Right lobe of liver (tissue), 4 donors: ENCODE measurements around a stretch of chr7.

DNA sequence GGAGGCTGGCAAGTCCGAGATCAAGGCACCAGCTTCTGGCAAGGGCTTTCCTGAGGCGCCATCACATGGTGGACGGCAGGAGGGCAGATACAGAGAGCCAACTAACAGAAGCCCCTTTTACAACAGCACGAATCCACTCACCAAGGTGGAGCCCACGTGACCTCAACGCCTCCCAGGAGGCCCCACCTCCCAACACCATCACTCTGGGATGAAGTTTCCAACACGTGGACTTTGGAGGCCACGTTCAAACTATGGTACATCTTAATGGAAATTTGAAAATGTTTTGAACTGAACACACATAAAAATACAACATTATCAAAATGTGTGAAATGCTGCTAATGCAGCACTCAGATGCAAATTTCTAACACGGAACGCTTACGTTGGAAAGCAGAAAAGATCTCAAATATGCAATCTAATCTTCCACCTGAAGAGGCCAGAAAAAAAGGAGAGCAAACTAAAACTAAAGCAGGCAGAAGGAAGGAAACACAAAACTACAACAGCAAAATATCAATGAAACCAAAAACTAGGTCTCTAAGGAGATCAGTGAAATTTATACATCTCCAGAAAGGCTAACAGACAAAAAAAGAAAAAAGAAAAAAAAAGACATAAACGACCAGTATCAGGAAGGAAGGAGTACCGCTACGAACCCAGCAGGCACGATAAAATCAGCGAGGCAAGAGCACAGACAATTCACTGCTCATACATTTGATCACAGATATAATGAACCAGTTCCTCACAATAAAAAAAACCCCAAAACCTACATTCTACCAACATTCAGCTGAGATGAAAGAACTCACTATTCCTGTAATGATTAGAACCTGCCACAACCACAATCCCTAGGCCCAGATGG, 255.6 kb downstream of the ELFN1 start:
- PRO-cap, 4 experiments = no peak in any of the 4 experiments
- RAMPAGE, long total RNA, 2 experiments = no peak in any of the 2 experiments

DNA sequence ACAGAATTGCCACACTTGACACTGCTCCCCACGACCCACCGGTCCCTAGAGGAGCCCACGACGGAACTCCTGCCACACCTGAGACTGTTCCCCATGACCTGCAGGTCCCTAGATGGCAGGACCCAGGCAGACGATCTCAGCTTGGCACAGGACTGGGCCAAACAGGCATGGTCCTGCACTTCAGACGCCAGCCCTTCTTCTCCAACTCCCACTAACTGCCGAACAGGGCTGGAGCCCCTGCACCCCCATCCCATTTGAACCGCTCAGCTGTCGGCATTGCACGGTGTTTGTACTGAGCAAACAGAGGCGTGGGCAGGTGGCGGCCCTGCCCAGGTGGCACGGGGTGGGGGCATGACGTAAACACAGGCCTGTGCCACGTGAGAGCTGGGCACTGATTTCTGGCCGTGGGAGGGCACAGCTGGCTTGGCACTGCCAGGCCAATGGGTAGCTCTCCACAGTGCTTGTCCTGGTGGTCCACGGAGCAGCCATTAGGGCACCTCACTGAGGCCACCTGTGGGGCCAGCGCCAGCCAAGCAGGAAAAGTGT, 258.4 kb downstream of the ELFN1 start:
- PRO-cap, 4 experiments = peak in 4 of 4 experiments; most common plus-strand start position 457 of the sequence (in 4); most common minus-strand start position 289 of the sequence (in 4)
- RAMPAGE, long total RNA, 2 experiments = no peak in any of the 2 experiments

DNA sequence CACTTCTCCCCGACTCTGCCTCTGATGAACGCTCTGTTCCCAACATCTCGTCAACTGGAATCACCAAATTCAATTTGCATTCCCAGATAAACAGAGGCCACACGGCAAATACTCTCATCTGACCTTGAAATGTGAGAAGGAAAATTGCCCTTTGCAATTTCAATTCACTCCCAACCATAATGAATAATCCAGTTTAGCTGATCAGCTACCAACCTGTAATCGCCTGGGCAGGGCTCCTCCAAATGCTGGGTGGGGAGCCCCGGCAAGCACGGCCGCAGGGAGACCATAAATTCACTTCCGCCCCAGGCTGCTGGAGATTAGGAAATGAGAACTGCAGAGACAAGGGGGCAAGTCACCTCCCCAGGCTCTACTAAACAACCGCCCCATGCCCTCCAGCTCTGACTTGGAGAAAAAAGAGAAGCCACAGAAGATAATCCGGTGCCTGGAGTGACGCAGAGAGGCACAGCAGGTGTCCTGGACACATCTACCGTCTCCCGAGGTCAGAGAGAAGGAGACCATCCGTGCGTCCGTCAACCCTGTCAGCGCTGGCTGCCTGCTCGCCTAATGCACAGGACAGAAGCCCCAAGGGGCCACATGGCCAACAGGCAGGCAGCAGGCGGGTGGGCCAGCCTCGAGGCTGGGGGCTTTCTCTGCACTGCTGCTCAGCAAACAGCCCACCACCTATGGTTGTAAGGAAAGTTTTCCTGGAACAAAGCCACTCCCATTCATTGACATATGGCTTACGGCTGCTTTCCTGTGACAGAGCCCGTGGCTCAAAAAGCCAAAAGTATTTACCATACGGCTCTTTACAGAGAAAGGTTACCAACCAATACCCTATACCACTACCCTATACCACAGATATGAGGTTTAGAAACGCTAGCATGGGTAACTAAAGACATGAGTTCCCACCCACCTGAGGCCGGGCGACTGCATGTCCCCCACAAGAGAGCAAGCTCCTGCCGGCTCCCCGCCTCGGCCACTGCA, 153.0 kb downstream of the MAD1L1 start:
- PRO-cap, 4 experiments = no peak in any of the 4 experiments
- RAMPAGE, long total RNA, 2 experiments = no peak in any of the 2 experiments

DNA sequence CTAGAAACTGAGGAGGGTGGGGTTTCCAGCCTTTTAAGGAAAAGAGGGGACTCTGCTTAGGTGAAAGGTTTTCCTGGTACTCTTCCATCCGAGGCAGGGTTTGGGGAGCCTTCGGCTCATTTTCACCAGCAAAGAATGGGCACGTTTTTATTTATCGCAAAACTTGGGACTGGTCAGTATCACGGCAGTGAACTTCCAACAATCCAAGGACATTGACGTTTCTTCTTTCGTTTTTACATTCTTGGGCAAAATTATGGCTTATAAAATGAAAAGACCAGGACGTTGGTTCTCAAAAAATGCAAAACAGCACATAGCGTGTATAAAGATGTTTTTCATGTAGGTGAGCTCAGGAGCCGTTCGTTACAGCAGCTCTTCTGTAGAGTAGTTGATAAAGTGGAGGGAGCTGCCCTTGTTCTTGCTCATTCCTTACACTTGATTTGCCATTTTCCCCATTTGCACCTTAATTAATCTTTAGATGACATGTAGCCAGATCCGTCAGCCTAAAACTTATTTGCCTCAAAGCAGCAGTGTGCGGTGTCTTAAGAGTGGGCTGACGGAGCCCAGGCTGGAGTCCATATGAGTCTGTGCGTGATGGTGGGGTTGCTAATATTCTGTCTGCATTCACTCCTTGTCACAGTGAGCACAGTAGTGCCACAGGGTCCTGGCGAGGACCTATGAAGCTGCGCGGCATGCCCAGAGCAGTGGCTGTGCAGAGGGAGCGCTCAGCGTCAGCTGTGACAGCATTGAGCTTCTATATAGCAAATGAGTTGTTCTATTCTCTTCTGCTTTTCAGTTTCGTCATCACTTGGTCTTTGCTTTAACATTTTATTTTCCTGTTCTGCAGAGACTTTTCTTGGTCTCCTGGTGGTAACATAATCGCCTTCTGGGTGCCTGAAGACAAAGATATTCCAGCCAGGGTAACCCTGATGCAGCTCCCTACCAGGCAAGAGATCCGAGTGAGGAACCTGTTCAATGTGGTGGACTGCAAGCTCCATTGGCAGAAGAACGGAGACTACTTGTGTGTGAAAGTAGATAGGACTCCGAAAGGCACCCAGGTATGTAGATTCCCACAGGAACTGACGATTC, 14.3 kb downstream of the EIF3B start:
- PRO-cap, 4 experiments = peak in 1 of 4 experiments; most common plus-strand start position 583 of the sequence (in 1)
- RAMPAGE, long total RNA, 2 experiments = start-site peak on the plus strand in 1 of 2 experiments, centred at positions 902 to 1,008 of the sequence, 22 to 29 reads per replicate

DNA sequence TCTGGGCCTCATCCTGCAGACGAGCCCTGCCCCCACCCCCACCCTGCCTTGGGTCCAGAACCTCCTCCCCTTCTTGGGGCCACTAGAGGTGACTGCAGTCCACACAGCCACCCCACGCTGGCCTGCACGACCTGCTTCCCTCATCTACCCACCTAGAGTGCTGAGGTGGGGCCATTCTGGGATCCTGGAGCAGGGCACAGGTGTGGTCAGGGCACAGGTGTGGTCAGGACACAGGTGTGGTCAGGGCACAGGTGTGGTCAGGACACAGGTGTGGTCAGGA, 17.5 kb upstream of the GRIFIN start:
- PRO-cap, 4 experiments = no peak in any of the 4 experiments
- RAMPAGE, long total RNA, 2 experiments = no peak in any of the 2 experiments

DNA sequence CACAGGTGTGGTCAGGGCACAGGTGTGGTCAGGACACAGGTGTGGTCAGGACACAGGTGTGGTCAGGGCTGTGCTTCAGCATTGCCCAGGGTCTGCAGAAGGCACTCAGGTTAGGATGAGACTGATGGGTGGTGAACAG, 17.7 kb upstream of the GRIFIN start:
- PRO-cap, 4 experiments = no peak in any of the 4 experiments
- RAMPAGE, long total RNA, 2 experiments = no peak in any of the 2 experiments

- PRO-cap, 4 experiments = peak in 4 of 4 experiments; most common plus-strand start chr7:2511635 (in 1); most common minus-strand start chr7:2511605 (in 3)
- RAMPAGE, long total RNA, 2 experiments = no peak in any of the 2 experiments
These were observed 8.2 kb upstream of the LFNG start for GRCh38 chr7:2511187-2511967.

GRCh38 chr7:2523360-2523907, 3.9 kb downstream of the LFNG start:
- PRO-cap, 4 experiments = no peak in any of the 4 experiments
- RAMPAGE, long total RNA, 2 experiments = no peak in any of the 2 experiments

GRCh38 chr7:2542254-2543433, 12.7 kb downstream of the BRAT1 start:
- PRO-cap, 4 experiments = no peak in any of the 4 experiments
- RAMPAGE, long total RNA, 2 experiments = no peak in any of the 2 experiments

DNA sequence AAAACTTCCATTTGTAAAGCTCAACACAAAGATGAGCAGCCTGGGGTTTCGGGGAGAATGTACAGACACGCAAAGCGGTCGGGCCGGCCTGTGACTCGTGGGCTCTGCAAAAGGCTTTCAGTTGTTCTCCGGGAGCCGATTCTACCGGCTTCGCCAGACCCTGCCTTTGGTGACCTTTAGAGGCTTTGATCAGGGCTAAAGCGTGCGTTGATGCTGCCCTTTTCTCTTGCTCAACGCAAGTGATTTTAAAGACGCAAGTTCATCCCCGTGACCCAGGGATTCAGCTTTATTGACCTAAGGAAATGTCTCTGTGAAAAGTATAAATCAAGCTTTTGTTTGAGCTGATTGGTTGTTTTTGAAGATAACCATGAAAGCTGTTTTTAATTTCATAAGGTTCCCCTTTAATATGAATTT, 23.3 kb upstream of the TTYH3 start:
- PRO-cap, 4 experiments = peak in 2 of 4 experiments; most common minus-strand start position 168 of the sequence (in 1)
- RAMPAGE, long total RNA, 2 experiments = no peak in any of the 2 experiments

- PRO-cap, 4 experiments = peak in 4 of 4 experiments; most common plus-strand start chr7:2636525 (in 3); most common minus-strand start chr7:2636244 (in 4)
- RAMPAGE, long total RNA, 2 experiments = no peak in any of the 2 experiments
These were observed 4.3 kb downstream of the TTYH3 start for GRCh38 chr7:2635565-2637095.

DNA sequence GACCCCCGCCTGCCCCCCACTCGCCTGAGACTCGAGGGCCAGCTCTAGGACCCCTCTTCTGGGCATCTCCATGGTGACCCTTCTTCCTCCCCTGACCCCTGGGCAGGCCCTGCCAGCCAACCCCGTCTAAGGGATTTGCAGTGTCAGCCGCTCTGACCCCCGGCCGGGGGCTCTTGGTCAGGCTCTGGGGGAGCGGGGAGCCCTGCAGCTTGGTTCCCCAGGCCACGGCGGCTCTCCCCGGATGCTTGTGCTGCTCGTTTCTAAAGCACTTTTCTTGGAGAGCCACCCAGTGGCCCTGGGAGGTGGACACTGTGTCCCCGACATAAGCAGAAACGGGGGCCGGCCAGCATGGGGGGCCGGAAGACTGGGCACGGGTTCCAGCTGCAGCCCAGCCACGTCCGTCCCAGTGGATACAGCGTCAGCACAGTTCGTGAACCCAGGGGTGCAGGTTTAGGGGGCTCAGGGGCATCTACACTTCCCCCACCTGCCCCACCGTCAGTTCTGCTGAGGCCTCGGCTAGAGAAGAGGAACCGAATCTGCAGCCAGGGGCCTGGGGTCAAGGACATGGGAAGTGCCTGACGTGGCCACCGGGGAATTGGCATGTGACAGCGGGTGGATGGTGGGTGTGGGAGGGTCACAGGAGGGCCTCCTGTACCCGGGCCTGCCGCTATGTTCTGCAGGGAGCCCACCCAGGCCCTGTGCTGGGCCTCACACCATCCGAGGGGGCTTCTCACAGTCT, 5.5 kb downstream of the TTYH3 start:
- PRO-cap, 4 experiments = peak in 4 of 4 experiments; most common plus-strand start position 667 of the sequence (in 2); most common minus-strand start position 247 of the sequence (in 3)
- RAMPAGE, long total RNA, 2 experiments = no peak in any of the 2 experiments

DNA sequence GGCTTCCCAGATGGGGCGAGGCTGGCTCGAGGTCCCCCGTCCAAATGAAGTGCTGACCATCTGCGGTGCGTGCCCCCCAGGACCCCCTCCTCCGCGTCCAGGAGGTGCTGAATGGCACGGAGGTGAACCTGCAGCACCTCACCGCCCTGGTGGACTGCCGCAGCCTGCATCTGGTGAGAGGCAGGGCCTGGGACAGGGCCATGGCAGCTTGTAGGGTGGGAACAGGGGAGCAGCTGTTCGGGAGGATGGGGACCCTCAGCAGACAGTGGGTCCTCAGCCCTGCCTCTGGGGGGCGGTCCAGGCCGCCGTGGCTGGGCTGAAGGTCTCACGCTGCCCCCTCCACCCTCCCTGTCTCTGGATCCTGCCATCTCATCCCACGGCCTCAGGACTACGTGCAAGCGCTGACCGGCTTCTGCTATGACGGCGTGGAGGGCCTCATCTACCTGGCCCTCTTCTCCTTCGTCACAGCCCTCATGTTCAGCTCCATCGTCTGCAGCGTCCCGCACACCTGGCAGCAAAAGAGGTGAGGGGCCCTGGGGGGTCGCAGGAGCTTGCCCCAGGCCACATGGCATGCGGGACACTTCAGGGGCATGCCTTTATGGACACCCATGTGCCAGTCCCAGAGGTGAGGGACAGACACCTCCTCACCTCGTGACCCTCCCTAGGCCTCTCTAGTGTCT, 24.4 kb downstream of the TTYH3 start:
- PRO-cap, 4 experiments = no peak in any of the 4 experiments
- RAMPAGE, long total RNA, 2 experiments = no peak in any of the 2 experiments

DNA sequence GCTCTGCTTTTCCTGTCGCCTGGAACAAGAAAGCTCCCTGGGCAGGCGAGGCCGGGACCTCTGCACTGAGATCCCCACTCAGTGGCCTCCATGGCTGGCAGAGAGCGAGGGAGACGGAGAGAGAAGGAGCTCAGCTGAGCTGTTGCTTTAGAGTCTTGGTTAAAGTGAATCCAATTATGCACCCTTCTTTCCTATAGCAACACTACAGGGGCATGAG, 75.7 kb downstream of the AMZ1 start:
- PRO-cap, 4 experiments = no peak in any of the 4 experiments
- RAMPAGE, long total RNA, 2 experiments = no peak in any of the 2 experiments

GRCh38 chr7:2787245-2787957, 56.7 kb downstream of the GNA12 start:
- PRO-cap, 4 experiments = no peak in any of the 4 experiments
- RAMPAGE, long total RNA, 2 experiments = no peak in any of the 2 experiments

GRCh38 chr7:2796144-2797161, 47.7 kb downstream of the GNA12 start:
- PRO-cap, 4 experiments = peak in 1 of 4 experiments; most common minus-strand start chr7:2796517 (in 1)
- RAMPAGE, long total RNA, 2 experiments = no peak in any of the 2 experiments

- PRO-cap, 4 experiments = no peak in any of the 4 experiments
- RAMPAGE, long total RNA, 2 experiments = no peak in any of the 2 experiments
These were observed 19.4 kb downstream of the GNA12 start for GRCh38 chr7:2824284-2825524.

DNA sequence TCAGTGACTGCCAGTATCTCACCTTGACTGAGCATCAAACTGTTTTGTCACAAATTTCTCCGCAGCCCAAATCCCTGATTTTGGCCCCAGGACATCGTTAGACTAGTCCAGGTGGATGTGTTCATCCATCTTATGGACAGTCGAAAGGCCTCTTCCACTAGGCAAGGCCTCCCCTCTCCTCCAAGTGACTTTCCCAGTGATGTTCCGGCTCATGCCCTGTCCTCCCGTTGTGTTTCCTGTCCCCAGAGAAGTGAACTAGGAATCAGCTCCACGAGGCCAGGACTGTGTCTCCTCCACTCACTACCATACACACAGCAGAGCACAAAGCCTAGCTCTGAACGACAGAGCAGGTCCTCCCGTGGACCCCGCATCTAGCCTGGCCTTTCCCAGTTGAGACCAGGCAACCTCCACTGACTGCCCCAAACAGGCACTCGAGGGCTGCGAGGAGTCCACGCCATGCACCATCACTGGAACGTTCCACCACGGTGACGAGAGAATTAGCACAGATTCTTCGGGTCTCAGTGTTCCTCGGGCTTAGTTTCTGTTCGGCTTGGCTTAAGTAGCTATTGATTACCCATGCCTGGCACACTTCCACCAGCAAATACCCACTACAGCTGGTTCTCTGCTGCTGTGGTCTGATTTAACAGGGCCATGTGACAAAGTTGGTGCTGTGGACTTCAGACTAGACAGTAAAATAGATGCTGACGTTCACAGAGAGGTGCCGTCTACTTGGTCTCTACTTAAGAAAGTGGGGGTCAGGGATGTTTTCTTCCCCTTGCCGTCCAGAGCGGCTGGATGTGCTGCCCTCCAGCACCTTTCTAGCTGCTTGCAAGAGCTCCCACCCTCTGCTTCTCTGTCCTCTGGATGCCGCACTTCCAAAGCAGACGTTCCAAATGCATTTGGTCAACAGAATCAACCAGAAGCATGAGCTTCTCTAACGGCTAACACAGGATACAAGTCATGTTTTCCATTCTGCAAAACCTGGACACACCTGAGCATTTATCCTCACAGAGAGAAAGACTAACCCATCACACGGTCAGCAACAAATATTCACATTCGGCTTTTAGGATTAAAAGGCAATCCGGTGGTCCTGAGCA, 11.7 kb downstream of the GNA12 start:
- PRO-cap, 4 experiments = peak in 1 of 4 experiments; most common plus-strand start position 697 of the sequence (in 1); most common minus-strand start position 543 of the sequence (in 1)
- RAMPAGE, long total RNA, 2 experiments = no peak in any of the 2 experiments

DNA sequence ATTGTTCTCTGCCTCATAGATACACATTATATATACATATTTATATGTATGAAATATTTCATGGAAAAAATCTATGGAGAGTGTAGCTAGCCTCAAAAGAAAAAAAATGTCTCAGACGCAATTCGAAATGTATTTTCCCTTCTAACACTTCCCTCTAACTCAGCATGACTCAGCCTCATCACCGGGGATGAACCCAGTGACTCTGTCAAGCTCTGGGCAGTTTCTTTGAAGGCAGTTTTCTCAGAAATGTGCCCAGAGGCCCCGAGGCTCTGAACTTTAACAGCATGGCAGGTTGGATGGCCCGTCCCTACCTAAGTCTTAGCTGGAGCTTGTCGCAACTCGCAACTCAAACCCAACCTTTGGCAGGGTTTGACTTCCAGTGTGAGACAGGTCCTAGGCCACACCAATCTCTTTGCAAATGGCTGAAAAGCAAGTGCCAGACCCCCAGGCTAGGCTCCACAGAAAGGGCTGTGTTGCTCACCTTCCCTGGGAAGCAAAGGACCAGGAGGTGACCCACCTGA, 86.9 kb downstream of the CARD11 start:
- PRO-cap, 4 experiments = no peak in any of the 4 experiments
- RAMPAGE, long total RNA, 2 experiments = no peak in any of the 2 experiments

- PRO-cap, 4 experiments = no peak in any of the 4 experiments
- RAMPAGE, long total RNA, 2 experiments = no peak in any of the 2 experiments
These were observed 87.7 kb downstream of the SDK1 start for GRCh38 chr7:3388587-3389223.